Esophagus muscularis mucosa (tissue), 4 donors: ENCODE measurements around a stretch of chr13.

DNA sequence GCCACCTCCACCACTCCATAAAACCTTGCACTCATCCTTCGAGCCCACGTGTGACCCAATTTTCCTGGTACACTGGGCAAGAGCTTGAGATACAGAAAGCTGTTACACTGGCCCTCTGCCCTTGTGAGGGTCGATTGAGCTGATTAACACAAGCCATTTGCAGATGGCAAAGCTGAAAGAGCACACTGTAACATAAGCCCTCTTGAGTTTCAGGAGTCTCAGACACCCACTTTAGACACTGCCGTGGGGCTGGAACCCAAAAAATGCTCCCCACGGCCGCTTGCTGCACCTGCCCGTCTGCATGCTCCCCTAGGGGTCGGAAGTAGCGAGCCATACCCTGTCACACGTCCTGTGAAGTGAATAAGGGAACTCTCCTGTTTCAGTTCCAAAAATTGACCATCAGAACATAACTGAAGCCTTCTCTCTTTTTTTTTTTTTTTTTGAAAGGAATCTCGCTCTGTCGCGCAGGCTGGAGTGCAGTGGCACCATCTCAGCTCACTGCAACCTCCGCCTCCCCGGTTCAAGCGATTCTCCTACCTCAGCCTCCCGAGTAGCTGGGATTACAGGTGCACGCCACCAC lies 147.7 kb upstream of the EDNRB start:
- PRO-cap: no peak
- RAMPAGE, long total RNA, 4 experiments: no peak in any of the 4 experiments

- PRO-cap: no peak
- RAMPAGE, long total RNA, 4 experiments: no peak in any of the 4 experiments
Measured at GRCh38 chr13:78867839-78868201, 208.9 kb upstream of the OBI1 start.

DNA sequence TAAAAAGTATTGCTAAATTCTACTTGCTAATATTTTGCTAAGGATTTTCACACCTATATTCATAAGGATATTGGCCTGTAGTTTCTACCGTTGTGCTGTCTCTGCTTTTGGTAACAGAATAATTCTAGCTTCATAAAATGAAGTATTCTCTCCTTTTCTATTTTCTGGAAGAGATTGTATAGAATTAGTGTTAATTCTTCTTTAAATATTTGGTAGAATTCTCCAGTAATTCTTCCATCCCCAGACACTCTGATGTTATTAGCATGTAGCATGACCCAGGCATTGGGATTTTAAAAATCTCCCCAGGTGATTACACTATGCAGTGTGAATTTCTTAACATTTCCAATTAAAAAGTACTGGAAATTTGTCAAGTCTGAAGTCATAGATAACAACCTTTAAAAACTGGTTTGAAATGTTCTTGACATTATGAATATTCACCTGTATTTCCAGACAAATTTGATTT lies 97.2 kb downstream of the RBM26 start:
- PRO-cap: unidirectional peak, minus-strand start at position 248 of the sequence
- RAMPAGE, long total RNA, 4 experiments: no peak in any of the 4 experiments

- PRO-cap: no peak
- RAMPAGE, long total RNA, 4 experiments: no peak in any of the 4 experiments
Measured at GRCh38 chr13:79361176-79361832, 44.8 kb downstream of the RBM26 start.

- PRO-cap: no peak
- RAMPAGE, long total RNA, 4 experiments: no peak in any of the 4 experiments
Measured at GRCh38 chr13:79404903-79405453, 1.1 kb downstream of the RBM26 start.

DNA sequence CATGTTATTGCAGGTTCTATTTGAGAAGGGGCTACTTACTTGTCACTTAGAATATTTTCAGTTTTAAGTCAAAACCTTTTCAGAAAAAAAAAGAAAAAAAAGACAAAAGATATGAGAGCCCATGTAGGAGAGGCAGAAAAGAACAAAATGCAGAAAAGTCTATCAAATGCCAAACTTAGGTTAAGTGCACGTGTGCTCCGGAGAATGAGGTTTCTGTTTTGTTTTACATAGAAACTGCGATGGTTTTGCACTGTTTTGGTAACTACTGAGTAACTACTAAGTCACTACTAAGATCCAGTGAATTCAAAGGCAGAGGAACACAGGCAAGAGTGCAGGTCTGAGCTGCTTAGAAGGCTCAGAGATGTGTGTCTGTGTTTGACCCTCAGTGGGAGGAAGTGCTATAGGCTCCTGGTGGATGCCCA lies 299.2 kb downstream of the NDFIP2 start:
- PRO-cap: no peak
- RAMPAGE, long total RNA, 4 experiments: no peak in any of the 4 experiments

DNA sequence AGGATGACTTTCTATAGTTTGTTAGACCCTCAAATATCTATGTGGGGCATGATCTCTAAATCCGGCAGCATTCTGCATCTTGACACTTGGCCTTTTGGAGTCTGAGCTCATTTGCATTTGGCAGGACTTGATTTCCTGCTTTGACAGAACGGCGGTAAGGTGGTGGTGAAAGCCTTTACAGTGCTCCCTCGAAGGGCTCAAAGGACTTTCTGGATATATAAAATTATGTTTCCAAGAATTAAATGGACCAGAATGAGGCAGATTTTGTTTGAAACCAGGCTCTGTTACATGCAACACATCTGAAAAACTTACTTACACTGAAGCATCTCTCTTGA lies 207.3 kb downstream of the SPRY2 start:
- PRO-cap: bidirectional peak, plus-strand start at position 146 of the sequence, minus-strand start at position 96 of the sequence
- RAMPAGE, long total RNA, 4 experiments: no peak in any of the 4 experiments

DNA sequence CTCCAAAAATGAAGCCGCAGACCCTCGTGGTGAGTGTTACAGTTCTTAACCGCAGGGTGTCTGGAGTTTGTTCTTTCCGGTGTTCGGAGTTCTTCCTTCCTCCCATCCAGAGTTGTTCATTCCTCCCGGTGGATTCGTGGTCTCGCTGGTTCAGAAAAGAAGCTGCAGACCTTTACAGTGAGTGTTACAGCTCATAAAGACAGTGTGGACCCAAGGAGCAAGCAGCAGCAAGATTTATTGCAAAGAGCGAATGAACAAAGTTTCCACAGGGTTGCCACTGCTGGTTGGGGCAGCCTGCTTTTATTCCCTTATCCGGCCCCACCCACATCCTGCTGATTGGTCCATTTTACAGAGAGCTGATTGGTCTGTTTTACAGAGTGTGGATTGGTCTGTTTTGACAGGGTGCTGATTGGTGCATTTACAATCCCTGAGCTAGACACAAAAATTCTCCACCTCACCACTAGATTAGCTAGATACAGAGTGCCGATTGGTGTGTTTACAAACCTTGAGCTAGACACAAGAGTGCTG lies 63.1 kb downstream of the SPRY2 start:
- PRO-cap: no peak
- RAMPAGE, long total RNA, 4 experiments: no peak in any of the 4 experiments

DNA sequence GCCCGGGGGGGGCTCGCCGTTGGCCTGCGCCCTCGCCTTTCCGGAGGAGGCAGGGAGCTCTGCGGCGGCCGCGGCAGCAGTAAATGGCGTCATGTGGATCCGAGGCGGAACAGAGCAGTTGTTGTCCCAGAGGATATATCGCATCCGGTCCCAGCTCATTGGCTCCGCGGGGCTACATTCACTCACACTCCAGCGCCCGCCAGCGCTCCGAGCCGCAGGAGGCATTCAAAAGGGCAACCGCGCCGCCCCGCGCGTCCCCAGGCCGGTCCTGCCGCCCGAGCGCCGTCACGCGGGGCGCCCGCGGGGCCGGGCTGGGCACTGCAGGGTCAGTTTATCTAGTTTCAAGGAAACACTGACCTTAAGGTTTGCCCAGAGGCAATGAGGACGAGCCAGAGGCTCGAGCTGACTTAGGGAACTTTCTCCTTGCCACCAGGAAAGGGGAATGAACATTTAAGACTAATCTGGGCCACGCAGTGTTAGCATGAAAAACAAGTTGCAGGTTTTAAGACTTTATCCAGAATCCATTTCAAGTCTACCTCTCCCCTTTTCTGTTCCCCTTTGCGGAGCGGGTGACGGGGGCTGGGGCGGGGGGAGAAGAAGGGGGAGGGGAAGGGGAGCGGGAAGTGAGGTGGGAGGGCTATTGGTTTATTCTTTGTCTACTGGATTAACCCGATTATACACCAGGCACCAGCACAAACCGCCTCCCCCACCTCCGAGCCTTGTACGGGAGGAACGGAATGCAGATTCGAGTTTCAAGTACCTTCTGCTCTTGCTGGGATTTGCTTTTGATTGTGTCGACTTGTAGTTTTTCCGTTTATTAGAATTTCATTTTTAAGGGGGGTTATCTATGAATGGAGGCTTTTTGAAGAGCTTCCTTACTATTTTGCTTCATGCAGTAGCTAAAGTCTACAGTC lies 556 bp upstream of the SPRY2 start:
- PRO-cap: bidirectional peak, plus-strand start at position 205 of the sequence, minus-strand start outside the sequence; unidirectional peak, plus-strand start at position 648 of the sequence
- RAMPAGE, long total RNA, 4 experiments: no peak in any of the 4 experiments

GRCh38 chr13:80342499-80343585 lies 1.9 kb upstream of the SPRY2 start:
- PRO-cap: bidirectional peak, plus-strand start at chr13:80343056, minus-strand start at chr13:80342978; unidirectional peak, minus-strand start at chr13:80343315
- RAMPAGE, long total RNA, 4 experiments: no peak in any of the 4 experiments

DNA sequence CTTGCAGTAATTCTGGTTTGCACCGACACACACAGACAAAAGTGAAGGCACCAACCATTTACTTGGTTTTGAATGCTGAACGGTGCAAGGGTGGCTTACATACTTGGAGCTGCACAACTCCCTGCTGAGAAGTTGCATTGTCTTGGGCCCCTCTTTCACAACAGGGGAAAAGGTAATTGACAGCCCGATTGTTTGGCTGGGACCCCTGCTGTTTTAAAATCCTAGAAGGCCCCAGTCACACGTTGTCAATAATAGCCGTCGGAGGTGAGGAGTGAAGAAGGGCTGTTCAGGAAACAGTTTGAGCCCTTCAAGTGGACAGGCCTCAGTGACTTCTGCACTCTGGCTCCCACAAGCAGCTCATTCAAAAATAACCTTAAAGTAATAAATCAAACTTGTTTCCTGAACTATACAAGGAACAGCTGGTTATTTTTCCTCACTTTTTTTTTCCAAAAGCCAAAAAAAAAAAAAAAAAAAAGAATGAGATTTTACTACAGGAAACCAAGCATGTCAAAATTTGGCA lies 18.9 kb upstream of the SPRY2 start:
- PRO-cap: no peak
- RAMPAGE, long total RNA, 4 experiments: no peak in any of the 4 experiments

- PRO-cap: no peak
- RAMPAGE, long total RNA, 4 experiments: no peak in any of the 4 experiments
Measured at GRCh38 chr13:83554712-83555259, 327.5 kb downstream of the SLITRK1 start.

DNA sequence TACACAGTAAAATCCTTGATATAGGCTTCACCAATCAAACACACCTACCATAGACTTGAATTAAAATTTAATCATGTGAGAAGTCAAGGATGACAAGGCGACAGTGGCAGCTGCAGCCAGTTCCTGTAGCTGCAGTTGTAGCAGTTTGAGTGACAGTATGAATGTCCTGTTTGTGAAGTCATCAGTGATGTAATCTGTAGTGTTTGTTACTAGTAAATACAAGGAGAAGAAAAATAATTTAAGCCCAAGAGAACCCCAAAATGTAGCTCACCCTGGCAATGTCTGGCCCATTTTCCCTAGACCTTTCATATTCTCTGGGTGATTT lies 897.0 kb downstream of the SLITRK6 start:
- PRO-cap: no peak
- RAMPAGE, long total RNA, 4 experiments: no peak in any of the 4 experiments

DNA sequence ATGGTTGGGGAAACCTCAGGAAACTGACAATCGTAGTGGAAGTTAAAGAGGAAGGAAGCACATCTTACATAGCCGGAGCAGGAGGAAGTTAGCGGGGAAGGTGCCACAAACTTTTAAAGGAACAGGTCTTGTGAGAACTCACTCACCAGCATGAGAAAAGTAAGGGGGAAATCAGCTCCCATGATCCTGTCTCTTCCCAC lies 315.8 kb downstream of the SLITRK6 start:
- PRO-cap: no peak
- RAMPAGE, long total RNA, 4 experiments: no peak in any of the 4 experiments

GRCh38 chr13:89707890-89708242 lies 1690.6 kb upstream of the GPC5 start:
- PRO-cap: no peak
- RAMPAGE, long total RNA, 4 experiments: no peak in any of the 4 experiments

DNA sequence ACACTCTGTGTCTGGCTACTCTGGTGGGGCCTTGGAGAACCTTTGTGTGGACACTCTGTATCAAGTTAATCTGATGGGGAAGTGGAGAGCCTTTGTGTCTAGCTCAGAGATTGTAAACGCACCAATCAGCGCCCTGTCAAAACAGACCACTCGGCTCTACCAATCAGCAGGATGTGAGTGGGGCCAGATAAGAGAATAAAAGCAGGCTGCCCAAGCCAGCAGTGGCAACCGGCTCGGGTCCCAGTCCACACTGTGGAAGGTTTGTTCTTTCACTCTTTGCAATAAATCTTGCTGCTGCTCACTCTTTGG lies 903.0 kb upstream of the GPC5 start:
- PRO-cap: no peak
- RAMPAGE, long total RNA, 4 experiments: no peak in any of the 4 experiments

DNA sequence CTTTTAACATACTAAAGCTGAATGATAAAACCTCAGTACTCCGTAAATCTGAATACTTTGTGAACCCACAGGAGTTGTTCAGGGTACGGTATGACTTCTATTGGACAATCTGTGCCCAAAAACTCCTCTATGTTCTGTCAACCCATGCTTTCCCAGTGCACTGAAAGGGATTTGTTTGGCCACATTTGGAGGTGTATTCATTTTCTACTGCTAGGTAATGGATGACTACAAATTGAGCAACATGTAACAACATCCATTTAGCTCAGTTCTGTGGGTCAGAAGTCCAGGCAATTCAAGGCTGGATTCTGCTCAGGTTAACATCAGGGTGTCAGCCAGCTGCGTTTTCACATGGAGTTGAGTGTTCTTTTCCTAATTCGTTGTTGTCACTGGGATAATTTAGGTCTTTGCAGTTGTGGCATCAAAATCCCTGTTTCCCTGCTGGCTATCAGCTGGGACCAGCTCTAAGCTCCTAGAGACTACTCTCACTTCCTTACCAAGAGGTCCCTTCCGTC lies 25.6 kb upstream of the GPC5 start:
- PRO-cap: no peak
- RAMPAGE, long total RNA, 4 experiments: no peak in any of the 4 experiments

DNA sequence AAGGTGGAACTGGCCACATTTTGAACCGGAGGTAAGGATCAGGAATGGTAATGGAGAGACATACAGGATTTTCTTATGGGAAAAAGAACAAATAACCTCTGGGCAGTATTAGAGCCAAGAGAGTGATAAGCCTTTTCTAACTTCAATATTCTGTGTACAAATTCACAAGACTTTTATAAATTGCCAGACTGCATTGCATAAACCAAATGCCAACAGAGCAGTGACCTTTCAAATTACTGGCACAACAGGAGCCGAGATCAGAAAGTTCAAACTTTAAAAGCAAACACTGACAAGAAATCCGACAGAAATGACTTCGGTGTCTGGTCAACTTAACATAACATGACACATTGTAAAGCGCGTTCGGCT lies 737.1 kb downstream of the GPC5 start:
- PRO-cap: no peak
- RAMPAGE, long total RNA, 4 experiments: no peak in any of the 4 experiments

DNA sequence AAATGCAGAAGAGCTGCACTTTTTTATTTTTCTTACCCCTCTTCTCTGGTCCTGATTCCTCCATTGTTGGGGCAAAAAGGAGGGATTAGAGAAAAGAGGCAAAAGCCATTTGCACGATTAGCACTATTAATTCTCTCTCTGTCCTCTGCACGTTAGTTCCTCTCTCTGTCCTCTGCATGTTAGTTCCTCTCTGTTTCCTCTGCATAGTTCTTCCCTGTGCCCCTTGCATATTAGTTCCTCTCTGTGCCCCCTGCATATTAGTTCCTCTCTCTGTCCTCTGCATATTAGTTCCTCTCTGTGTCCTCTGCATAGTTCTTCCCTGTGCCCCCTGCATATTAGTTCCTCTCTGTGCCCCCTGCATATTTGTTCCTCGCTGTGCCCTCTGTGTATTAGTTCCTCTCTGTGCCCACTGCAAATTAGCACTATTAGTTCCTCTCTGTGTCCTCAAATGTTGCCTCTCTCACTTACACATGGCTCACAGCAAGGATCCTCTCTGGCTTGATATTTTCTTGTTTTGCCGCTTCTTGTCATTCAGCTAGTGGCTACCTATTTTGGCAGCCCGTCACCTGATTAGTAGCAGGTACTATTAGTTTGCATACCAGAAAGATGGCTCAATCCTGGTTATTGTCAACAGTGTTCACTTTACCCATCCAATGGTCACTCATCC lies 847.1 kb upstream of the GPC6 start:
- PRO-cap: no peak
- RAMPAGE, long total RNA, 4 experiments: no peak in any of the 4 experiments

- PRO-cap: no peak
- RAMPAGE, long total RNA, 4 experiments: no peak in any of the 4 experiments
Measured at GRCh38 chr13:93216182-93216781, 10.3 kb upstream of the GPC6 start.